ENCODE measurements around a stretch of chr7.

DNA sequence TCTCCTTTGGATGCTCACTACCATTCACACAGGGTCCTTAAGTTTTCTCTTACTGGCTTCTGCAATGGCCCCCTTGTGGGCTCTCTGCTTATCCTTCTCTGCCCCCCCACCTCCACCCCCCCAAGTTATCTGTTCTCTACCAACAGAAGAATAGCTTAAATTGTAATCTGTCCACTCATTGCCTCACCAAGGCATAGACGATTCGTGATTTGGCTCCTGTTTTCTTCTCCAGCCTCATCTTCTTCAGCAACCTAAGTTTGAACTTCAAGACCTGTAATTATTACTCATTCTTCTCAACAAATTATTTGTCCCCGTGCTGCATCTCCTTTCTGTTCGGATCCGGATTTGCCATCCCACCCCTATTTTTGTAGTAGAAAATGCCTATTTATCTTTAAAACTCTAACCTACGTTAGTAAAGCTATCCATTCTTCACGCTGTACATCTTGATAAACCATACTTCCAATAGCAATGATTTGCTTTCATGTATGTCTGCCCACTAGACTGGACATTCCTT, 1.1 kb upstream of the RALA start:
- RRBS = no CpG with 5 or more reads among the region's 7 CpGs

- RRBS = no CpG with 5 or more reads among the region's 2 CpGs
These were observed 788 bp downstream of the RALA start for GRCh38 chr7:39624286-39624434.

GRCh38 chr7:40057227-40057945, 77.0 kb downstream of the MPLKIP start:
- RRBS = no CpG with 5 or more reads among the region's 2 CpGs

- RRBS = no CpG with 5 or more reads among the region's 10 CpGs
These were observed 677 bp downstream of the MPLKIP start for GRCh38 chr7:40133757-40134132.

- RRBS = no CpG with 5 or more reads among the region's 4 CpGs
These were observed 87.1 kb downstream of the SUGCT start for GRCh38 chr7:40221865-40222382.

DNA sequence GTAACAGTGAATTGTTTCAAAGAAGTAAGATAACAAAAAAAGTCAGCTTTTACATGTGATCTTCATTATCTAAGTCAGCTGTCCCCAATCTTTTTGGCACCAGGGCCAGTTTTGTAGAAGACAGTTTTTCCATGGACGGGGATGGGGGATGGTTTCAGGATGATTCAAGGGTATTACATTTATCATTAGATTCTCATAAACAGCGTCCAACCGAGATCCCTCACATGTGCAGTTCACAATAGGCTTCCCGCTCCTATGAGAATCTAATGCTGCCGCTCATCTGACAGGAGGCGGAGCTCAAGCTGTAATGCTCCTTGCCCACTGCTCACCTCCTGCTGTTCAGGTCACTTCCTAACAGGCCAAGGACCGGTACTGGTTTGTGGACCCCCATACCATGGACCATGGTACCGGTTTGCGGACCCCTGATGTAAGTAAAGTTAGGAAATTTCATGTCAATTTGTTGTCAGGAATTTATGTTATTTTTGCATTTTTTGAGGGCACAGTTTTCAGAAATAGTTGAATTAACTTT, 607.5 kb downstream of the SUGCT start:
- RRBS = 100% methylated on average over 2 of the region's 9 CpGs

DNA sequence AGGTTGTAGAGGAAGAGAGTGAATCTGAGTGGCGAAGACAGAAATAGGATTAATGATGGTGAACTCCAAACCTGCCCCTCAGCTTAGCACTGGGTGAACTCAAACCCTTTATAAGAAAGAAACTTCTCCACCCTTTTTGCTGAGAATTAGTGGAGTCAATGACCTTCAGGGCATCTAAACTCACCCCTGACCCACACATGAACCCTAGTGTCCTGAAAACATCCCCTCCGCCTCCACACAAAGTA, 1.4 kb upstream of the INHBA start:
- RRBS = no CpG with 5 or more reads among the region's 2 CpGs

DNA sequence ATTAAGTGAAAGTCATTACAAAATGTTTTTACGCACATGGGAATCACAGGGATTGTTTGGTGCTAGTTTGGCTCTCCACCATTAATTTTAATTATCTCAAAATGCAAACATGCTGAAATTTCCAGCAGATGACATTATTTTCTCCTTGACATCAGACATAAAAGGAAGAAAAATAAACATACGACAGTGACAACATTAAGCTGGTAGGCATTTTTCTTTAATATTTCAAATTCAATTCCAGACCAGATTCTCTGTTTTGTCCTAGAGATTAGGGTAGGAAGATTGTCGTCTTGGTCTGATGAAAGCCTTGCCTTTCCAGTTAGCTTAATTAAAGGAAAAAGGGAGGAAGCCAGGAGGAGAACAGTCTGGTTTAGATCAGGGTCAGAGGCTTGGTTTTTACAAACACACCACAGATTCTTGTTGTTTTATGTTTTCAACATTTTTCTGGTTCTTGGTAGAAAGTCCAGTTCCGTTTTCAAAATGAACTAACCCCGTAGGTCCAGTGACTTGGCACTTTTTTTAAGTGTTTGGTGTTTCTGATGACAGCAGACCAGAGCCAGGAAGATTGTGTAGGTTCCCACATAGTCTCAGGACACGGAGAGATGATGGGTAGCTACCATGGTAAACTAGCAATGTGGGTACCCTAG, 167.0 kb upstream of the INHBA start:
- RRBS = no CpG with 5 or more reads among the region's 6 CpGs

DNA sequence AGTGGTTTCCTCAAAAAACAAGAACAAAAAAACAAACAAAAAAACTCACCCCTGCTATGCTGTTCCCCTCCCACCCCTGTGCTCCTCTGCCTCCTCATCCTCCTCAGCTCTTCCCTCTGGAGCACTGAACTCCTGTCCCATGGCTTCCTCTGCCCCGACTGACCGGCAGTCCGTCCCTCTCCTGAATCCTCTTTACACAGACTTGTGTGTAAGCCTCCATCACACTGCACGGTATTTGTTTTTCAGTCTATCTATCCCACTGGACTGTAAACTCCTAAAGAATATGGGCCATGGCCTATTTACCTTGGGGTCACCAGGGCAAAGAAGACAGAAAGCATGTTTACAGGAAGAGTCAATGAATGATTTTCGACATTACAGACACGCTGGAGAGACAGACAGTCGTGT, 265.3 kb downstream of the GLI3 start:
- RRBS = no CpG with 5 or more reads among the region's 7 CpGs

- RRBS = no CpG with 5 or more reads among the region's 6 CpGs
These were observed 38.7 kb downstream of the GLI3 start for GRCh38 chr7:42198309-42198640.

DNA sequence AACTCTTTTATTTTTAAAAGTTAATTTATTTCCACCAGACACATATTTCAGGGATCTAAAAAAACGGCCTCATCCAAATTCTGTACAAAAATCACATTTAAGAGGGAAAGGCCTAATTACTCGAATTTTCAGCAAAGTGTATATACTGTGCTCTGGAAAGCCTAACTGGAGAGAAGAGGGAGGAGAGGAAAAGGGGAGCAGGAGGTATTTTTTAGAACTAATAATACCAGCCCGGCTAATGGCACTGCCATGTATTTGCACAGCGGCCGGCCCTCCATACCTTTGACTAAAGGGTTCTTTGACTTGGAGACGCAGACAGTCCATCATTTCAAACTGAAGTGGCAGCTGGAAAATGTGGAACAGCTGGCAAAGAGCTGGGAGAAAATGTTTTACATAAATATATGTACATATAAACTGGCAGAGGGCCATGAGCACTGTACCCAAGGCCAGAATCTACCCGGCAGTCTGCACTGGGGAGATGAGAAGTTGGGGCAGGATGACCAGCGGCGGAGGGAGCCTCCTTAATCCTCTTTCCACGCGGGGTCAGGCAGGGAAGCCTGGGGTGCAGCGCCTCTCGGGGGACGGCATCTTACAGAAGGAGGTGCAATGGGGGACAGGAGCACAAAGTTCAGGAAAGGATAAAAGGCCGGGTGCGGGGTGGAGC, 1.4 kb downstream of the GLI3 start:
- RRBS = no CpG with 5 or more reads among the region's 16 CpGs

- RRBS = 1% methylated on average over 25 of the region's 59 CpGs
These were observed 865 bp upstream of the GLI3 start for GRCh38 chr7:42237777-42238371.

DNA sequence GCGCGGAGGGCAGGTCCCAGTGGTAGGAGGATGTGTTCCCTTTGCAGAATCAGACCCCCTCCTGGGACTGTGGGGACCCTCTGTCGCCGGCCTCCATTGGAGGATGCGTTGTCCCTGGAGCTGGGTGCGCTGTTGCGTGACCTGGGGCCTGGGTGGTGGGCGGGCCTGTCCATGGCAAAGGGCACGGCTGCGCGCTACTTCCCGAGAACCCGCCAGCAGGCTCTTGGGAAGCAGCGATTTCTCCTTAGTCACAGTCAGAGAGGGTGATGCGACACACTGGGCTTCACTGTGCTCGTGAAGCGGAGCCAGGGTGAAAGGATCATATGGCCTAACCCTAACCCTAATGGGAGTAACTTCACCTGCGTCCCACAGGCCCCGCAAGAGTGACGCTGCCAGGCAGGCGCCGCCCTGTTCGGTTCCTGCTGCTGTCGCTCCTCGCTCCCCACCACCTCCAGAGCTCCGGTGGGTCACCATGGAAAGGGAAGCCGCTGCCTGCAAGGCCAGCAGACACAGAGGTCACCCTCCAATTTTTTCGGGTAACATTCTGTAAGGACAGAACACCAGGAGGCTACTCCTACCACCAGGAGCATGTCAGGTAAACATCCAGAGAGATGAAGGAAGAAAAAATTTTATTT, 23.2 kb downstream of the C7orf25 start:
- RRBS = 5% methylated on average over 4 of the region's 28 CpGs

- RRBS = no CpG with 5 or more reads among the region's 6 CpGs
These were observed 34.7 kb upstream of the HECW1 start for GRCh38 chr7:43077766-43078183.

DNA sequence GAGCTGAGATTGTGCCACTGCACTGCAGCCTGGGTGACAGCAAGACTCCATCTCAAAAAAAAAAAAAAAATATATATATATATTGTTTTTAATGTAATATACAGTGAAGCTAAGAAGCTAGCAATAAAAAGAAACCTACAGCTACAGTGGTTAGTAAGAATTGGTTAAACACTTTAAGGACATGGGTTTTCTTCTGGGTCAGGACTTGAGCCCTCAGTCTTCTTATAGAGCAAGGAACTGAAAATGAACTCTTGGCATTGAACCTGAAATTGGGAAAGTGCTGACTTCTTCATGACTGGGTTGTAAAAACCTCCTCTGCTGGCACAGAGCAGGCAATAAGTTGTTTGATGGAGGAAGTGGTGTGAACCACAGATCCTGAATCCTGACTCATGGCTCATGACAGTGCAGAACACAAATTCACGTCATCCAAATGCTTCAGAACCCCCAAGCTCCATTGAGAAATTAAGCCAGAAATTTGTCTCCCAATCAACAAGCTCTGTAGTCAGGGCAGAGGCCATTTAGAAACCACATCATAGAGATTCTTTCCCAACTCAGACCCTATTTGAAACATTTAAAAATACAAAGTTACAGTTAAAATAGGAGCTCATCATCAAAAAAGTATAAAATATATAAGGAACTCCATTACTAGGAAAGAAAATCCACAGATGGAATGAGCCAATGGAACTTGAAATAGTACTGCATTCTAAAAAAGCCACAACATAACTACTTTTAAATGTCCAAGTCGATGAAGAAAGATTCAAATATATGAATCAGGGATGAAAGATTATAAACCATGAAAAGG, 10.4 kb upstream of the STK17A start:
- RRBS = no CpG with 5 or more reads among the region's 2 CpGs

DNA sequence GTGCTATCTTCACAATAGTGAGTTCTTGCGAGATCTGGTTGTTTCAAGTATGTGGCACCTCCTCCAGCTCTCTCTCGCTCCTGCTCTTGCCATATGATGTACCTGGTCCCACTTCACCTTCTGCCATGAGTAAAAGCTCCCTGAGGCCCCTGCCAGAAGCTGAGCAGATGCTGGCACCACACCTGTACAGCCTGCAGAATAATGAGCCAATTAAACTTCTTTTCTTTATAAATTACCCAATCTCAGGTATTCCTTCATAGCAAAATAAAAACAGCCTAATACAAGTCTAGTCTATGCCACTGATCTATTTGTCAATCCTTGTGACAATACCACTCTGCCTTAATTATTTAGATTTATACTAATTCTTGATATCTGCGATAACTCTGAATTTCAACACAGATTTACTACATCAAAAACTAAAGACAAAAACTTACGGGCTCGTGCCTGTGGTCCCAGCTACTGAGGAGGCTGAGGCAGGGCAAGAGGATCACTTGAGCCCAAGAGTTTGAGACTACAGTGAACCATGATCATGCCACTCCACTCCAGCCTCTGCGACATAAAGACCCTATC, 66.1 kb downstream of the COA1 start:
- RRBS = no CpG with 5 or more reads among the region's 6 CpGs

- RRBS = 4% methylated on average over 5 of the region's 36 CpGs
These were observed 444 bp downstream of the DBNL start for GRCh38 chr7:44044835-44045457.

- RRBS = no CpG with 5 or more reads among the region's 6 CpGs
These were observed 4.6 kb downstream of the POLM start for GRCh38 chr7:44077614-44078147.

DNA sequence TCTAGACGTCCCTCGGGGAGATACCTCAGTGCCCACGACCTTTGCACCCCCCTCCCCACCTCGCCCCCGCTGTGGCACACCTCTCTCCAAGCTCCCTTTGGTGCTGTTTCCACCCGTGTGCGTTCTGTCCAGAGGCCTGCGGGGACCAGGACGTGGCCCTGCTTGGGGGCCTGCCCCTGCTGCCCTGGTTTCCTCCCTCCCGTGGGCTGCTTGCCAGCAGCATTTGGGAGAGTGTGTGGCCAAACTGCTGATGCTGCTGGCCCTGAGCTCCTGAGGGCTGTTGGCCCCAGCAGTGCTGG, 6.1 kb upstream of the POLM start:
- RRBS = no CpG with 5 or more reads among the region's 10 CpGs

GRCh38 chr7:44143838-44144433, 2.8 kb upstream of the MYL7 start:
- RRBS = no CpG with 5 or more reads among the region's 5 CpGs